AG09309 (cell line): ENCODE measurements around the gene FAM228A.

DNA sequence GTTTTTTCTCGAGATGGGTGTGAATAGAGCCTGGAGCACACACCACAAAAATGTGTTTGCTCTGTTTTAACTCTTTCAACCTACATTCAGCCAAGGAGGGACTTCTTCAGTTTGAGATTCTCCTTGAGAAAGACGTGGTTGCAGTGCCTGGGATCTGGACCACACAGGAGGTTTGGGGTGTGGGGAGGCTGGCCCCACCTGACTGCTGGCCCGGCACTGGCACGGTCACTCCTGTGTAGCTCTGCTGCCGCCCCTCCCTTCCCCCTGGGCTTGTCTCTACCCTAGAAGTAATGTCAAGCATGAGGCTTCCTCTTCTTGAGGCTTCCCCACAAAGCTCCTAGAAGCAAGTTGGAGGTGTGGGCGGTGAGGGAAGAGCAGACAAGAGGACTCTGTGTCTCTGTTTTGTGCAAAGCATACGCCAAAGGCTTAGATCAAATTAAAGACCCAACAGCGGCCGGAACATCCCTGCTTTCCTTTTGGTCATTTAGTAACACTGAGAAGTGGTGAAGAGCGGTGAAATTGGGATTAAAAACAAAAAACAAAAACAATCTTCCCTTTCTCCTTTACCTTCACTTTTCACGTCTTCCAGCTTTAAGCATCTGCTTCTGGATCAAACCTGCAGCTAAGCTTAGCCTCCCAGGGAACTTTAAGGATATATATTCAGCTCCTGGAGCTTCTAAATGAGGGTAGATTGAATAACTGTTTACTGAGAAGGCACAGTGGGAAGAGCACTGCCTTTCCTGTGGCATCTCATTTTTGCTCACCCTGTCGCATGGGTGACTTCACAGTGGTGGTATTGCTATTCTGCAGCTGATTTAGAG is 8.9 kb downstream of the KLHL29 start:
- RRBS: no CpG with 5 or more reads among the region's 12 CpGs

DNA sequence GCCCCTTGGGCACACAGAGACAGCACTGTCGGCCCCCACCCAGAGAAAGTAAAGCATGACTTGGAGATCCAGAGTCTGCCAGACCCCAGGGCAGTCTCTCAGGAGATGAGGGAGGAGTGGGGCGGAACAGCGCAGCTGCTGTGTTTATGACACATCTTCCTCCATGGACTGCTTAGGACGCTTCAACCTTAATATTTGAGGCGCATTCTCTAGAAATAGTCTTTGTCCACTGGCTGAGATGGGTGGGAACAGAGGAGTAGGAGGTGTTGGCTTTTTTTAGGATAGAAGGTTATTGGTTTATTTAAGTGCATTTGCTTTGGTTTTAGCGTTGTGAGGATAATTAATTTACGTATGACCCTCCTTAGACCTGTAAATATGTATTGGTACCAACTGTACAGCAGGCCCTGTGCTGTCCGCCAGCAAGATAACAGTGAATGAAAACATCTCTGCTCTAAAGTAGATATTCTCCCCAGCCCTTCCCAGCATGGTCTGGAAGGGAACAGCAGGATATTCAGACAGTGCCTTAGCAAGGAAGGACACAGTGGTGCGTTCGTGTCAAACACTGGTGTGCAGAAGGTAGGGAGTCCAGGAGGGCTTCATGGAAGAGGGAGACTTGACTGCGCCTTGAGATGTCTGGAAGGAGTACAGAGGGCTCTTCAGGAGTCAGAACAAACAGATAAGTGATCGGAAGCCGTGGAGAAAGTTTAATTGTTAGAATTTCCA is 114.8 kb downstream of the KLHL29 start:
- RRBS: no CpG with 5 or more reads among the region's 13 CpGs

GRCh38 chr2:23620640-23621627 is 236.0 kb downstream of the KLHL29 start:
- RRBS: 60% methylated on average over 5 of the region's 21 CpGs

DNA sequence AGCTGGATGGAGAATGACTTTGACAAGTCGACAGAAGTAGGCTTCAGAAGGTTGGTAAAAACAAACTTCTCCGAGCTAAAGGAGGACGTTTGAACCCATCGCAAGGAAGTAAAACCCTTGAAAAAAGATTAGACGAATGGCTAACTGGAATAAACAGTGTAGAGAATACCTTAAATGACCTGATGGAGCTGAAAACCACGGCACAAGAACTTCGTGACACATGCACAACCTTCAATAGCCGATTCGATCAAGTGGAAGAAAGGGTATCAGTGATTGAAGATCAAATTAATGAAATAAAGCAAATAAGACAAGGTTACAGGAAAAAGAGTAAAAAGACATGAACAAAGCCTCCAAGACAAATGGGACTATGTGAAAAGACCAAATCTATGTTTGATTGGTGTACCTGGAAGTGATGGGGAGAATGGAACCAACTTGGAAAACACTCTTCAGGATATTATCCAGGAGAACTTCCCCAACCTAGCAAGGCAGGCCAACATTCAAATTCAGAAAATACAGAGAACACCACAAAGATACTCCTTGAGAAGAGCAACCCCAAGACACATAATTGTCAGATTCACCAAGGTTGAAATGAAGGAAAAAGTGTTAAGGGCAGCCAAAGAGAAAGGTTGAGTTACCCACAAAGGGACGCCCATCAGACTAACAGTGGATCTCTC is 11.8 kb upstream of the TP53I3 start:
- RRBS: no CpG with 5 or more reads among the region's 10 CpGs

DNA sequence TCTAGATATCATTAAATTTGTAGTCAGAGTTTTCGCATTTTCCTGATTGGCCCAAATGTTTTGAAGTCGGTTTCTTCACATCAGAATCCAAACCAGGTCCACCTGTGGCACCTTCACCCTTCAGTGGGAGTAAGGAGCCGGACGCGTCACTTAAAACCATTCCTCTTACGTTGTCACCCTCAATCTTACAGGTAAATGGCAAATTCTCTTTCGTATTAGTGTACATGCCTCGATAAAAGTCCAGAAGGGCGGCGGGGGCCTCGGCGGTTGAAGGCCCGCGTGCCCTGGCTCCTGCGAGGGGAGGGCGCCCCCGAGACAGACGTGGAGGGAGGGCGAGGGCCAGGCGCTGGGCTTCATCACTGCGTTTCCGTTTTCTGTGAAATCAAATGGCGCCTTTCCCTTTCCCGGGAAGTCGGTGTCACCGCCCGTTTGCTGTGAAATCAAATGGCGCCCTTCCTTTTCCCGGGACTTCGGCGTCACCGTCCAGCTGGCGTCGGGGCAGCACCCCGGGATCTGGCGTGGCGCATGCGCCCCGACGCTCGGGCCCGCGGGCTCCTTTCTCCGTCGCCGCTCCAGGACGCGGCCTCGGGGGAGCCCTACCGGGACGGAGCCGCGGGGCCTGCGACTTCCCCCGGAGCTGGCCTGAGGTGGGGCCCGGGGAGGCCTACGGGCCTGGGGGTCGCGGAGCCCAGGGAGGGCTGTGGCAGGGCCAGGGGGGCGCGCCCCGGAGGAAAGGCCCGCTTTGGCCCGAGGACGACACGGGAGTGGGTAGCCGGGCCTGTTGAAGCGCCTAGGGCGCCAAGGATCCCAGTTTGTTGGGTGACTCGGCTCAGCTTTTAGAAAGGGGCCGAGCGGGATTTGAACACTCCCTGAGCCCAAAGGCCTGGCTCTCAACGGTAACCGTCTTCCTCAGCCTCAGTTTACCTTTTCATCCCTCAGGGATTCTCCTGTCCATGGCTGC is at the start of gene FAM228A:
FAM228A (plus strand) TSS at position 526 of the 961 bp plus-strand sequence.
- RRBS: 77% methylated on average over 35 of the region's 74 CpGs

- RRBS: no CpG with 5 or more reads among the region's 6 CpGs
Measured at GRCh38 chr2:24282842-24283373, 77.4 kb downstream of the ITSN2 start.

GRCh38 chr2:24403304-24403628 is 42.9 kb upstream of the ITSN2 start:
- RRBS: 86% methylated on average over 4 of the region's 11 CpGs

DNA sequence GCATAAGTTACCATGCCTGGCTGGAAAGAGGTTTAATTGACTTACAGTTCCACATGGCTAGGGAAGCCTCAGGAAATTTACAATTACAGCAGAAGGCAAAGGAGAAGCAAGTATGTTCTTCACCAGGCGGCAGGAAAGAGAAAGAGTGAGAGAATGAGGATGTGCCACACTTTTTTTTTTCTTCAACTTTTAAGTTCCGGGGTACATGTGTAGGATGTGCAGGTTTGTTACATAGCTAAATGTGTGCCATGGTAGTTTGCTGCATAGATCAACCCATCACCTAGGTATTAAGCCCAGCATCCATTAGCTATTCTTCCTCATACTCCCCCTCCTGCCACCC is 115.5 kb downstream of the PTRHD1 start:
- RRBS: no CpG with 5 or more reads among the region's 2 CpGs

GRCh38 chr2:24739333-24739694 is 53.9 kb downstream of the PTRHD1 start:
- RRBS: no CpG with 5 or more reads among the region's 3 CpGs

DNA sequence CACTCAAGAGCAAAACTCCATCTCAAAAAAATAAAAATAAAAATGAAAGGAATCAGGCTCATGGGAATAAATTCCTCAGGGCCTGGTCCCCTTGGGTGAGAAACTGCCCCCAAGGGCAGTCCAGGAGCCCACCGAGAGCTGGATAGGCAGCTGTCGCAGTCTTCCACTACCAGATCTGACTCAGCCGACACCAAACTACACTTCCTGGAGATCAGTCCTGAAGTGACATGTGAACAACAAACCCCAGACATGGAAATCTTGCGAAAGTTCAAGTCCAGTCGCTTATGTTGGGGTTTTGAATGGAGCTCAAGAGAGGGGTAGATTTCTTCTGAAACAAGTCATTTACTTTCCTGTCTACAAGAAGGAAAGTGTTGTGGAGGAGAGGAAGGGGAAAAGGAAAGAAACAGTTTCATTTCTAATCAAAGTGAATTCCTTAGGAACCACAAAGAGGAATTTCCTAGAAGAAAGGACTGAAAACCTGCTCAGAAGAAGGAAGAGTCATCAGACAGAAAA is 12.9 kb downstream of the ADCY3 start:
- RRBS: no CpG with 5 or more reads among the region's 5 CpGs

DNA sequence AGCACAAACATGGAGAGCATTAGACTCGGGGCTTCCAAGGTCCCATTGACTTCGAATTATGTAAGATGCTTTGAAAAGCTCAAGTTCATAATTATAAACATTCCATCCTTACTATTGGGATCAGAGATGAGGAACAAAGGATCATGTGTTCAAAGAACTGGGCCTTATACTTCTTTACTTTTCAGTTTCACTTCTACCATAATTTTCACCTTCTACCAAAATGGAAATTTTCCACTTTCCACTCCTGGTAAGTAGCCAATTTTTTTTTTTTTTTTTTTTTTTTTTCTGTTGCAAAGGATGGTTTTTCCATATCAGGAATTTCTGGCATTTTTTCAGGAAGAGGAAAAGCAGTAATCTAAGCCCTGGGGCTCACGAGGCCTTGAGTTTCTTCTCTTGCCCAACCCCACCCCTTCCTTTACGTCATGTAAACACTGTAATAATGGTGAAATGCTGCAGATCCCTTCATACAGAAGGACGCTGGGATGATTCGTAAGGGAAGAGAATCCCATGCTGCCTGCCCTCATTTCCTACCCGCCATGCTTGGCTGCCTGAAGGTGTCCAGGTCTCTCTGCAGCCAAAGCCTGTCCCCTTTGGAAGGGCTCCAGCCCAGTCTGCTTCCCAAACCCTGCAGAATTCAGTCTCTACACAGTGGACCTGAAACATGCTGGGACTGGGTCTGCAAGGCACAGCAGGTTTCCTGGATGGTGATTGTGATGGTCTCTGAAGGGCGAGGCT is 56.9 kb downstream of the EFR3B start:
- RRBS: no CpG with 5 or more reads among the region's 8 CpGs

- RRBS: no CpG with 5 or more reads among the region's 19 CpGs
Measured at GRCh38 chr2:25128989-25129525, 39.3 kb downstream of the POMC start.

DNA sequence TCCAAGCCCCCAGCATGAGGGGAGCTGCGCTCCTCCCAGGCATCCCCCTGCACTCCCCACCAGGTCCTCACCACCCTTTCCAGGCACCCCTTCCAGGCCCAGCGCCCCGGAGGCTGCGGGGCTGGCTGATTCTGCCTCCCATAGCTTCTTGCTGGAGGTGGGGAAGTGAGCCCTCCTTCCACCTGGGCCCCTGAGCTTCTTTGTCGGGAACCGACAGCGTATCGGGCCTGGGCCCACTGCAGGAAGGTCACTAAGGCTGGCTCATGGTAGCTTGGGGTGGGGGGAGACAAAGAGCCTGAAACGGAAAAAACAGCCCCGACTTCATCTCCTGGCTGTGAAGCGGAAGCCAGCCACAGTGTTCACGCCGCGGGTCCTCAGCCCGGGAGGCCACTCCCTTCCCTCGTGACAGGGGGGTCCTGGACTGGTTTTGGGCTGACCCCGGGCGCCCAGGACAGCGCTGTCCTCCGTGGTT is 65.2 kb downstream of the DNMT3A start:
- RRBS: 76% methylated on average over 6 of the region's 20 CpGs

GRCh38 chr2:25285785-25286412 is 55.8 kb downstream of the DNMT3A start:
- RRBS: 95% methylated on average over 3 of the region's 12 CpGs

DNA sequence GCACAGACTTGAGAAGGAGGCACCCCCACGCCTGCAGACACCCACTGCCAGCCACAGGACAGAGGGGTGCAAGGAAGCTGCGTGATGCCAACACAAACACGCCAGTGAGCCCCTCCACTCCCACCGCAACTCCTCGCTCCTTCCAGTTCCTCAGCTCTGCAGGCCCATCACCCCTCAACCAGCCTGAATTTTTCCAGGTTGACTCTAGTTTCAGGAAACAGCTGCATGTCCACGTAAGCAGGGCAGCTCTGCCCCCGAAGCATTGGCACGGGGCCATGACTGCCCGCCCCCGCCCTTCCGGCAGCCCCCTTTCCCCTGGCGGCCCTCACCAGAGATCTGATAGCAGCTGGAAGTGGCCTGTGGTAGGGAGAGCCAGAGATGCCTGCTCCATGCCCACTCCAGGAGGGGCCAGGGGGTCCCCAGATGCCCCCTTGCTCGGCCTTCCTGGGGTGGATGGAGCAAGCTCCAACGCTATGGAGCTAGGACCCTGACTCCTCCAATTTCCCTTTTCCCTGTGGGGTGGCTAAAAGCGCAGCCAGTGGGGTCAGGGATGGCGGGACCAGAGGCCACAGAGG is 50.6 kb downstream of the DNMT3A start:
- RRBS: no CpG with 5 or more reads among the region's 16 CpGs

DNA sequence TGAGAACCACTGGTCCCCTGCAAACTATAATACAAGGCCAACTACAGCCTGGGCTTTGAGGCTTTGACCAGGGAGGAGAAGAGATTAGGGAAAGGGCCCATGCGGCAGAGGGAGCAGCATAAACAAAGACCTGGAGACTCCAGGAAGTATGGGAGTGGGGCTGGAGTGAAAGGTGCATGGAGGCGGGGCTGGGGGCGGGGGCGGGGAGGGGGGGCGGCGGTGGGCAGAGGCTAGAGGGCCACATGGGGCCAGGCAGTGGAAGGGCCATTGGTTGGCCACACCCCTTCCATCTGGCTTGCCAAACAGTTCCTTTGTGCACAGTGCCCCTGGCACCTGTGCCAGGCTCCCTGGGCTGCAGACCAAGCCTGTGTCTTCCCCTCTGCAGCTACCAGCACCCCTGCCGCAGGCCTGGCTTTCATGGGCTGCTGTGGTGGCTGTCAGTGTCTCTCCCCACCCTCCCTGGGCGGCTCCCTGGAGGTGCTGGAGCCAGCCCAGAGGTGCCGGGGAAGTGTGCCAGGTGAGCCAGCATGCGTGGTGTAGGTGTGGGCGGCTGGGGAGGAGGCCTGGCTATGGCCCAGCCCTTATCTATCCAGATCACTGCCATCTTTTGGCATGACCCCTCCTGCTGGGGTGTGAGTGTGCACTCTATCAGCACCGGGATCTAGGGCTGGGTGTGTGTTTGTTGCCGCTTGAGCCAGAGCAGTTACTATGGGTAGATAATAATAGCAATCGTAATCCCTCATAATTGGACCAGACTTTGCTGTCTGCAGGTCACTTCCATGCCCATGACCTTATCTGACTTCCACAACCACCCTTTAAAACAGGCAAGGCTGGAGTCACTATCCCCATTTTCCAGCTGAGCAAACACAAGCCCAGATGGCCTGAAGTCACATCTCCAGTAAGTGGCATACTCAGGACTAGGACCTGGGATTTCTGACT is 30.5 kb downstream of the DNMT3A start:
- RRBS: no CpG with 5 or more reads among the region's 14 CpGs

GRCh38 chr2:25332372-25332947 is 9.3 kb downstream of the DNMT3A start:
- RRBS: no CpG with 5 or more reads among the region's 10 CpGs

DNA sequence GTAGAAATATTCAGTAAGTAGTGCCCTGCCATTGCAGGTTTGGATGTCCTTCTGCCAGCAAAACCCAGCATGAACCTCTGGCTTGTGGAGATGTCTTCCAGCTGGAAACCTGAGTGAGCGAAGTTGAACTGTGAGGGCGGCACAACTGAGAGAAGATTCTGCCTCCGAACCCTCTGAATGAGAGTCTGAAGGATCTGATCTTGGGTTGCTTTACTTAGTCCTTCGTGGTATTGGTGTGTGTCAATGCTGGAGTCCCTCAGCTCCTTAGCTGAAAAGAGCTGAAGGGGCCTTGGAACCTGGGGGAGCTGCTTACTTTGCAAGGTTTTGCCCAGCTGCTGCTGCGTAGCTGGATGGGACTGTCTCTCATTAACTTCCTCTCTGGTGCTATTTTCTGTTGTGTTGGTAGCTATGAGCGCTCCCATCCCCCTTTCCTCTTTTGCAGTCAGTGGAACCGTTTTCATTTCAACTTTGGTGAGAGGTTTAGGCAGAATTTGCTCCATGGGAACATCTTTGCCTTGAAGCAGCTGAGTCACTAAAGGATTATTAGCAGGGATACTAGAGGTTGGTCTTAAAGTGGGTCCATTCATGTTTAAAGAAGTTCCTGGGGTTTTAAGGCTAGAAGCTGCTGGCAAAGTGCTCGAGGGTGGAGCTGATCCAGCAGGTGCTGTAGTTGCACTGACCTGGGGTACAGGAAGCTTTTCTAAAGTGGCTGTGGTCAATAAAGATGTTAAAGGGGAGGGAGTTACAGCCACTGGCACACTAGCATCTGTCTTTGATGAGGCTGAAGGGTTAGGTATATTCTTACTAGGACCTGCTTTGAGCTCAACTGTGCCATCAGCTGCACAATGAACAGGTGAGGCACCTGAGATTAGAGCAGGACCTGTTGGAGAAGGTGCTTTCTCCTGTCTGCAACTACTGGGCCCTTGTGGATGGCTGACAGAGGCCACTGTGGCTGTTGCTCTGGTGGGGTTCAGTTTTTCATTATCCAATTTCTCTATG is 69.9 kb upstream of the DTNB start:
- RRBS: no CpG with 5 or more reads among the region's 8 CpGs

- RRBS: no CpG with 5 or more reads among the region's 4 CpGs
Measured at GRCh38 chr2:25867611-25868226, 10.6 kb downstream of the ASXL2 start.